ENCODE measurements around a stretch of chr12.

DNA sequence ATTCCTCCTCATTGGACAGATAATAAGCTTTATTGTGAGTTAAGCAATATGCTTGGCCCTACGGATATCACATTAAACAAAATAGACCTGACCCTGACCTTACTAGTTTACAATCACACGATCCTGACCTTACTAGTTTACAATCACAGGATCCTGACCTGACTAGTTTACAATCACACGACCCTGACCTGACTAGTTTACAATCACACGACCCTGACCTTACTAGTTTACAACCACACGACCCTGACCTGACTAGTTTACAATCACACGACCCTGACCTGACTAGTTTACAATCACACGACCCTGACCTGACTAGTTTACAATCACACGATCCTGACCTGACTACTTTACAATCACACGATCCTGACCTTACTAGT is 202.9 kb downstream of the CACNA1C start:
- PRO-cap = no peak

GRCh38 chr12:2323459-2324226 is 270.9 kb downstream of the CACNA1C start:
- PRO-cap = no peak

GRCh38 chr12:2384989-2385559 is 332.3 kb downstream of the CACNA1C start:
- PRO-cap = no peak

DNA sequence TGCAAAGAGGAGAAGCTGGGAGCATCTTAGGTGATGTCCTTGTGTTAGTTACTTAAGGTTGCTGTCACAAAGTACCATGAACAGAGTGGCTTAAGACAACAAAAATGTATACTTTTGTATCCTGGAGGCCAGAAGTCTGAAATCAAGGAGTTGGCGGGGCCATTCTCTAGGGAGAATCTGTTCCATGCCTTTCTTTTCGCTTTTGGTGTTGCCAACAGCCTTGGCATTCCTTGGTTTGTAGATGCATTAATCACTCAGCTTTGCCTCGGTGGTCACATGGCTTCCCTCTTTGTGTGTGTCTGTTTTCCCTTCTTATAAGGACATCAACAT is 365.9 kb upstream of the FKBP4 start:
- PRO-cap = no peak

DNA sequence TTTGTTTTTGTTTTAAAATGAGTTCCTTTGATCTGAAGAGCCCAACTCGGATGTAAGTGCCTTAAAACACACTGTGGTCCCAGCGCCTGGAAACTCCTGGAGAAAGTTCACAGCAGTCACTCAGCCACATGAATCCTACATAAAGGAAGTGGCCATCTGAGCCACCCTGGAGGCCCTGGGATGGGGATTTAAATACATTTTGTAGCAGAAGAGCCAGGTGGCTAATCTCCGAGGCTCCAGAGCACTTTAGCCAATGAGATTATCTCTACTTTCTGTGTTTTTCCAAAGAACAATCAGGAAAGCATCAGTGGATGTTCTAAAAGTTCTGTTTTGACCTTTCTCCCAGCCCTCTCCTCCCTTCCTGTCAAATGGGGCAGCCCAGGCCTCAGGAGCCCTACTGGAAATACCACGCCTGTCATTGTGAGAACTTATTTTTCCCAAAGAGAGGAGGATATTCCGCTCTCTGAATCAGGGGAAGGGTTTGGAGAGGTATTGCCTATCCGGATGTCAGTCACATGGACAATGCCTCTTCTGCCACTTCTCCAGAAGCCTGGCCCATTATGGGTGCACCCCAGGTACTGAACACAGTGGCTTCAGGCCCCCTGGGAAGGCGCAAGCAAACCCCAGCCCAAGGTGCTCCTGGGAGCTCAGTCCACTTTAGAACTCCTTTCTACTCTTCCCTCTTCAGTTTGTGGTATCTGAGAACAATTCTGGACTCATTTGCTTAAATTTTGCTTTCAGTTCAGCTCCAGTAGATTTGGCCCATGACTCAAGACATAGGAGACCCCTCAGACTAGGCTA is 336.7 kb upstream of the FKBP4 start:
- PRO-cap = no peak

DNA sequence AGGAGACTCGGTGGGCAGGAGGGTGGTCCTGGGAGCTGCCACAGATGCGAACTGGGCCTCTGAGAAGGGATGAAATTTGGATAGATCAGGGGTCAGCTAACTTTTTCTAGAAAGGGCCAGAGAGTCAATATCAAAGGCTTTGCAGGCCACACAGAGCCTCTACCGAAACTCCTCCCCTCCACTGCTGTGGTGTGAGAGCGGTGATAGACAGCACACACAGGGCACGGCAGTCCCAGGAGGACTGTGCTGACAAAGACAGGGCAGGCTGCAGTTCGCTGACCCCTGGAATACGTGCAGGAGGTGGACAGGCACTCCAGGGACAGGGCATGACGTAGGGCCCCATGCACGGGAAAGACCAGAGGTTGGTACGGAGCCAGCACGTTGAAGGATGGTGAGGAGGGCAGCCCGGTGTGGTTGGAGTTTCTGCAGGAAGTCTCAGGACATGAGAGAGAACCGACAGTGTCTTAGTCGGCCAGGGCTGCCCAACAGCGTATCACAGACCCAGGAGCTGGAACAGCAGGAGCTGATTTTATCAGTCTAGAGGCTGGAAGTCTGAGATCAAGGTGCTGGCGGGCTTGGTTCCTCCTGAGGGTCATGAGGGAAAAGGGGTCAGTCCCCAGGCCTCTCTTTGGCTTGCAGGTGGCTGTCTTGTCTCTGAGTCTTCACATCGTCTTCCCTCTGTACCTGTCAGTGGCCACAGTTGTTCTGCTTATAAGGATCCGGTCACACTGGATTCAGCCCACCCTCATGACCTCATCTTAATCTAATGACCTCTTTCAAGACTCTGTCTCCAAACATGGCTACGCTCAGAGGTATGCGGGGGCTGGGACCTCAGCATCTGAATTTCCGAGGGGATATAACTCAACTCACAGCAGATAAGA is 254.2 kb upstream of the FKBP4 start:
- PRO-cap = no peak

DNA sequence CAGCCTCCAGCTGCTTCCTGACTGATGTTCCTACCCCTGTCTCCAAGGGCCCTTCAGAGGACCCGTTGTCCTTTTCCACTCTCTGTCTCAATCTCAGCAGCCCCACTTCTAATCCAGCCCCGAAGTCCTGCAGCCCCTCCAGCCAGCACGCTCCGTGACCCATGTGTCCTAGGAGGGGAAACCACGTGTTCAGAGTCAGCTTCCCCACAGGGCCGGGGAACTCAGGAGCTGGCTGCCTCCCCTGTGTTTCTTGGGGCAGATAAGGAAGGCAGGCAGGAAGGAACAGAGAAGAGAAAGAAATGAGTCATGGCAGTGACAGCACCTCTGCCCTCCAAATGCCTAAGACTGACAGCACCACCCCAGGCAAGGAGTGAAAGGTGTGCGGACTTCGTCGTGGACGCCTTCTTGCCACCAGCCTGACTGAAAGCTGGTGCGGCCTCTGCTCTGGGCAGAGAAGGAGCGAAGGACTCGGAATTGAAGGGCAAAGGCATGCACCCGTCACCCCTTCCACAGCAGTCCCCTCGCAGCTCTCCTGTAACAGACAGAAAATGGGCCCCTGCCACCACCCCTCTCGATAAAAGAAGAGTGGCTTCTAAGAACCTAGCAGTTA is 167.0 kb upstream of the FKBP4 start:
- PRO-cap = no peak

DNA sequence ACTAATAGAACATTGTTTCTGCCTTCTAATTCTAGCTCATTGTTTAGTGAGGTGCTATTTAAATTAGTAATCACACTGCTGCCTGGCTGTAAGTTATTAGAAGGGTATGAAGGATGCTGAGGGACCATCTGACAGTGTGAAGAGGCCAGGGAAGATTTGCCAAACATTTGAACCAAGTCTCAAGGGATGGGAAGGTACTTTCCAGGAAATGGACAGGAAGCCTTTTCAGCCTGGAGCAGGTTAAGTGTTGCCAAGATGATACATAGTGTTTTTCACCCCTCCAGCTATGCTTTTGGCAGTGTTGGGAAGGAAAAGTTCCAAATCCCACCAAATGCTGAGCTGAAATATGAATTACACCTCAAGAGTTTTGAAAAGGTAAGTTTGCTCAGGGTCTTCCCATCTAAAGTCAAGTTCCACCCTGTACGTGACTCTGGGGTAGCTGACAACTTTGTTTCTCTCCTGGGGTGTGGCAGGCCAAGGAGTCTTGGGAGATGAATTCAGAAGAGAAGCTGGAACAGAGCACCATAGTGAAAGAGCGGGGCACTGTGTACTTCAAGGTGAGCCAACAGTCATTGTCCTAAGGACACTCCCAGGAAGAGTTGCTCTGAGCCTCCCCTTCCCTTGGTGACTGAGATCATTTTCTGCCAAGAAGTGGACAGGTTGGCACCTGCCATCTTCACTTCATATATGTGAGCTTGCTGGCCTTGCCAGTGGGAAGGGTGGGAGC is 5.0 kb downstream of the FKBP4 start:
- PRO-cap = no peak

DNA sequence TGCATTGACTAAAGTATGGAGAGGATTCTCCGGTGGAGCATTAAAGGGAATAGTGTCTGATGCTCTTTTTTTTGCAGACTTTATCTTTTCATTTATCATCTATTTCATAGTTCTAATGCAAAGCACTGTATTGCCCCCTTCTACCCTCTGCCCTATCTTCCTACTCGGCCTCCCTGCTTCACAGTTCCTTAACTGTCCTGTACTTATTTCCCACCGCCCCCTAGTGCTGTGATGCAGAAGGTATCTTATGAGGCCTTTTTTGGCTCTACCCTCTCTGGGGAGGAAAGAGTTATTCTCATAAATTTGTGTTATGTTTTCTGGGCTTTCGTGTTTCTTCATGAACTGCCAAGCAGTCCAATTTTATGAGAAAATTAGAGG is 1.1 kb downstream of the ITFG2 start:
- PRO-cap = no peak

DNA sequence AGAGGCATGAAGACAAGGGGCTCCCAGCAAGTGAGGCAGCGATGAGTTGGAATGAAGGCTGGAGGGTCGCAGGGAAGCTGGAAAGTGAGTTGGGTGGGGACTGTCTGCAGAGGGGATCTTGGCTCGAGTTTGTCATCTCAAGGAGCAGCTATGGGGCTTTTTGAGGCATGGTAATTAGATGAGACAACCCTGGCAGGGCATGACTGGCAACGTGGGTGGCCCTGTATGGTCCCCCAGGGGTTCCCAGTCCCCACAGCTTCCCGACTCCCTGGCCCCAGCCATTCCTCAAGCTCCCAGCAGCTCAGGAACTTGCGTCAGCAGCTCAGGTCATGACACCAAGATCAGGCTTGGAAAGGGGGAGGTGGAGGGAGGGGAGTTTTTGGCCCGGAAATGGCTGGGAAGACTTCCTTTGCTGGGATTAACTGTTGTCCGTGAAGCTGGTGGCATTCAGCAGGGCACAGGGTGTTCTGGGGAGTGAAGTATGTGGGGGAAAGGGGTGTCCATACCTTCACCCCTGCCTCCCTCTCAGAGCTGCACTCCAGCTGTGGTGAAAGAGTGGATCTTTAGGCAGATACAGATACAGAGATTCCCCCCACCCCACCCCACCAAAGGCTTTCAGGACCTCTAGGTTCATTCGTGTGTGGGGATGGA is 10.4 kb upstream of the NRIP2 start:
- PRO-cap = no peak

DNA sequence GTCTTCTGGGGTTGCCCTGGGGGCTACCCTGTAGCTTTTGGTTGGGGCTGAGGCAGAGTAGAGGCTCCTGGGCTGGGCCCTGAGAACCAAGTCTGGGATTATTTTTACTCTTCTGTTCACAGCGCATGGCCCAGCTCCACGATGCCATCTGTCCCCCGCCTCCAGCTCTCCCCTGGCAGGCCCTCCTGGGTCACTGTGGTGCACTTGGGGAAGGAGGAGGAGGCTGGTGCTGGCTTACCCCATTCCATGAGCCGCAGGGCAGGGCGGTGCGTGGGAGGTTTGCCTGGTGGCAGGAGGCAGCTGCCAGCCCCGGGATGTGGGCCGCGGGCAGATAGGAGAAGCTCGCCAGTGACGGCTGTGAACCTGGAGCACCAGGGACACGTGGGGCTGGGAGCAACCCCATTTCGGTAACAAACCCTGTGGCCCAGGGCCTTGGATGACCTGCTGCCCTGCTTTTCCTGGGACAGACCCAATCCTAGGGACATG is 23.2 kb downstream of the TEAD4 start:
- PRO-cap = no peak

DNA sequence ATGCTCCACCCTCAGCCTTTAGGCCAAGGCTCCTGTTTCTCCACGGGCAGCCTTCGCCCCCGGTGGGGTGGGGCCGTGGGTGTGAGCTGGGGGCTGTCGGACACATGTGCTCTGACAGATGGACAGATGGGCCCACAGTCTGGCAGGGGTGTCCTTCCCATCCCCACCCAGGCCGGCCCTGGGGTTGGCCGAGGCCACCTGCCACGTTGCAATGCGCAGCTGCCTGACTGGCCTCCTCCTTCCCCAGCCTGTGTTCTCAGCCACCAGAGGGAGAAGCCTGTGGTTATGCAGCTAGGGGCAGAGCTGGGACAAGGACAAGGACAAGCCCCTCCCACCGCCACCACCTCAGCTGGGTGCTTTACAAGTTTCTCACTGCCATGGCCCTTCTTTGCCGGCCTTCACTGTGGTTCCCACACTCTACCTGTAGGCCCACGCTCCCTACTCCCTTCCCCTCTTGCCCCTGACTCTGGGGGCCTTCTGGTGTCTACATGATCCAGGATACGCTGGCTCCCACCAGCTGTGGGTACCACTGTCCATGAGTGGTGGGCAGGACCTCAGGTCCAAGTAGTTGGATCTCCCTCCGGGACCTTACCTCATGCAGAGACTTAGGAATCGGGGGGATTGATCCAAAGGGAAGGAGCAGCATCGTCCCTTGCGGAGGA is 44.5 kb downstream of the TEAD4 start:
- PRO-cap = no peak

GRCh38 chr12:3096899-3098344 is 20.2 kb downstream of the TSPAN9 start:
- PRO-cap = no peak

- PRO-cap = no peak
Observed at GRCh38 chr12:3100139-3100692, 23.0 kb downstream of the TSPAN9 start.

GRCh38 chr12:3117054-3118002 is 40.1 kb downstream of the TSPAN9 start:
- PRO-cap = no peak

- PRO-cap = unidirectional peak, plus-strand start at chr12:3120009
Observed at GRCh38 chr12:3119674-3120881, 42.9 kb downstream of the TSPAN9 start.

DNA sequence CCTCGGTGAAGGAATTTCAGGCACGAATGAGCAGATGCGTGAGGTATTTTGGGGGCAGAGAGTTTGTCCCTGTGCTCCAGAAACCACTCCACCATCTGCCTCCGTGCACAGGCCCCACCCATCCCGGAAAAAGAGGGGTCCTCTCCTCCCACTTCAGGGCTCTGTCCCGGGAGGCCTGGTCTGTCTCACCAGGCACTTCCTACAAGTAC is 55.8 kb downstream of the TSPAN9 start:
- PRO-cap = no peak

- PRO-cap = no peak
Observed at GRCh38 chr12:3199448-3199882, 122.3 kb downstream of the TSPAN9 start.

DNA sequence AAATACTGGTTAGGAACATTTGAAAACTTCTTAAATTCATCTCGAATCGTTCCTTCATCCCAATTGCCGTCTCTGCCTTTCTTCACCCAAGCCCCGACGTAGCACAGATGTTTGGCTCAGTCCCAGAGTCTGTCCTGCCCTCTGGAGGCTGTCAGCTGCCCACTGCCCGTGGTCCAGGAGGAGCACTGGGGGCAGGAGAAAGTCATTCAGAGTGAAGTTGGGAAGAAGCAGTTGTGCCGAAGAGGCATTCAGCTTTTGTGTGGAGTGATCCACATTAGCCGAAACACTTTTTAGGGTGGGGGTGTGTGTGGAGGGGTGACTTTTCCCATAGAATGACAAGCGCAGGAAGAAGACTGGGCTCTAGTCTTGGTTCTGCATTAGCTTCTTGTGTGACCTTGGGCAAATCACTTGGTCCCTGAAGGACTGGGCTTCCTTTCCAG is 125.0 kb downstream of the TSPAN9 start:
- PRO-cap = no peak

DNA sequence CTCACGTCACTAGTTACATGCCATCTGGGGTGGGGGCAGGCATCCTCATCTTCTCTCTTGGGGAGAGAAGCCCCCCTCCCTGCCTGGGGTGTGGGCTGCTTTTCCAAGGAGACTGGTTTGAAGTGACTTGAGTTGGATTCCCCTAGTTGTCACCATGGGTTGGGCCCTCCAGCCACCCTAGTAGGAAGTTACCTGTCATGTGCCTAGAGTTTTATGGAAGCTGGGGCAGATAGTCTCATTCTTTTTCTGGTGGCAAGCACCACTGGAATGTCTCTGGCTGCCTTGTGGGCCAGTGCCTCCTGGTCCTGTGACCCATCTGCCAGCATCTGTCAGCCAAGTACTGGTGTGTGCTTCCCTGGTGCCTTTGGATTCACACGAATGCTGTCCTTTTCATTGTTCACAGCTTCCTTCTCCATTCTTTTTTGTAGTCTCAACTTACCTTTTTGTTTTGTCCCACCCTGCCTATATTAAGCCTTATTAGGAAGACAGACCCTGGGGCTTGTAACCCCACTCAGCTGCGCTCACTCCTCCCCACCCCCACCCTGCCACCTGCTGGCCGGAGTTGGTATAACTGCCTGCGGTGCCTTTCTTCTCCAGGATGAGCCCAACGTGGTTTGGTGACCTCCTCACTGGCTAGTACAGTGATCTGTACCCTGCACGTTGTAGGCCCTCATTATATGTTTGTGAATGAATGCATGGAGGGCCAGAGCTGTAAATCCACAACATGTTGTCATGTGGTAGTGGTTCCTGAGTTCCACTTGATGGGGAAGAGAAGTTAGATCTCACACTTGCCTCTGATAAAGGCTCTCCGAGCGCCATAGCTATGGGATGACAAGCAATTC is 125.7 kb downstream of the TSPAN9 start:
- PRO-cap = no peak

All from penis (tissue), 1 donor.